CD14-positive monocyte (primary cell): ENCODE measurements around the genes HEPH, AR and FOXO4.

GRCh38 chrX:65700752-65701674, 33.6 kb downstream of the MSN start:
- CAGE, long polyA plus RNA = no peak

GRCh38 chrX:65772768-65773319, 105.4 kb downstream of the MSN start:
- CAGE, long polyA plus RNA = no peak

DNA sequence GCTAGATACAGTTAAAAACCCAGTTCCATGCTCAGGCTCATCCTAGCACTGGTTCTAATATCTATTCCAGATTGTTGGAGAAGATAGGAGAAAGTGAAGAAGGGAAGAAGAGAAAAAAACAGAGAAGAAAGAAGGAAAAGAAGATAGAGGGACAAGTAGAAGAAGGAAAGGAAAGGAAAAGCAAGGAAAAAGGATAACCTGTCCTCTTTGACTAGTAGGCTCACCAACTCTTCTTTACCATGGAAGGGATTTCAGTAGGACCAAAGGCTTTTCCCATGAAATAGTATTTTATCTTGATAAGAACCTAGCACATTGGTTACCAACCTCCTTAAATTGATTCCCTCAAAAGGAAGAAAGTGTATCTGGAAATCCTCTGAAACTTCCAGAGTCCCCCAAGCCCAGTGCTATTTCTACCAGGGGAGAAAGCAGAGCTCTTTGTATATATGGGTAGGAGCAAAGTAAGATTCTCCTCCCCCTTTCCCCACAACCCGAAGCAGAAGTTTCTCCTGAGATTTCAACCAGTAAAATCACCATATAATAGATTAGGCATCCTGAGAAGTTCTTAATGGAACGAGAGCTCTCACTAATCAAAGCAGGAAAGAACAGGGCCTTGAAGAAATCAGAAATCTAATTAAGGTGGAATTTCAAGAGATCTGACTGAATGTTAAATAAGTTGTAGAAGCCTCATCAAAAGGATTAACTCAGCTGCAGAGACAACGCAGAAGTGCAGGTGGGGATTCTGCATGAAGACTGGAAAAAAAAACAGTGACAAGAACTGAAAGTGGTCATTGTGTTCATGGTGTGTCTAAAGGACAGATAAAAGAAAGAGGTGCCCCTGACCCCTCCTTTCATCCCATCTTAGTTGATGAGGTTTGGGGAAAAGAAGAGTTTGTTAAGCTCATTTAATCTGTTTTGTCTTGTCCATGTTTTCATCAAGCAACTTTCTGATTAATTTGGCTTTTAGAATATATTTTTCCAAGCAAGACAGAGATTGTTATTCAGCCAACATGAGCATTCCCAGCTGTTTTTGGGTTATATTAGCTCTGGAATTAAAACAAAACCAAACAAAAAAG, 39.2 kb downstream of the VSIG4 start:
- CAGE, long polyA plus RNA = no peak

DNA sequence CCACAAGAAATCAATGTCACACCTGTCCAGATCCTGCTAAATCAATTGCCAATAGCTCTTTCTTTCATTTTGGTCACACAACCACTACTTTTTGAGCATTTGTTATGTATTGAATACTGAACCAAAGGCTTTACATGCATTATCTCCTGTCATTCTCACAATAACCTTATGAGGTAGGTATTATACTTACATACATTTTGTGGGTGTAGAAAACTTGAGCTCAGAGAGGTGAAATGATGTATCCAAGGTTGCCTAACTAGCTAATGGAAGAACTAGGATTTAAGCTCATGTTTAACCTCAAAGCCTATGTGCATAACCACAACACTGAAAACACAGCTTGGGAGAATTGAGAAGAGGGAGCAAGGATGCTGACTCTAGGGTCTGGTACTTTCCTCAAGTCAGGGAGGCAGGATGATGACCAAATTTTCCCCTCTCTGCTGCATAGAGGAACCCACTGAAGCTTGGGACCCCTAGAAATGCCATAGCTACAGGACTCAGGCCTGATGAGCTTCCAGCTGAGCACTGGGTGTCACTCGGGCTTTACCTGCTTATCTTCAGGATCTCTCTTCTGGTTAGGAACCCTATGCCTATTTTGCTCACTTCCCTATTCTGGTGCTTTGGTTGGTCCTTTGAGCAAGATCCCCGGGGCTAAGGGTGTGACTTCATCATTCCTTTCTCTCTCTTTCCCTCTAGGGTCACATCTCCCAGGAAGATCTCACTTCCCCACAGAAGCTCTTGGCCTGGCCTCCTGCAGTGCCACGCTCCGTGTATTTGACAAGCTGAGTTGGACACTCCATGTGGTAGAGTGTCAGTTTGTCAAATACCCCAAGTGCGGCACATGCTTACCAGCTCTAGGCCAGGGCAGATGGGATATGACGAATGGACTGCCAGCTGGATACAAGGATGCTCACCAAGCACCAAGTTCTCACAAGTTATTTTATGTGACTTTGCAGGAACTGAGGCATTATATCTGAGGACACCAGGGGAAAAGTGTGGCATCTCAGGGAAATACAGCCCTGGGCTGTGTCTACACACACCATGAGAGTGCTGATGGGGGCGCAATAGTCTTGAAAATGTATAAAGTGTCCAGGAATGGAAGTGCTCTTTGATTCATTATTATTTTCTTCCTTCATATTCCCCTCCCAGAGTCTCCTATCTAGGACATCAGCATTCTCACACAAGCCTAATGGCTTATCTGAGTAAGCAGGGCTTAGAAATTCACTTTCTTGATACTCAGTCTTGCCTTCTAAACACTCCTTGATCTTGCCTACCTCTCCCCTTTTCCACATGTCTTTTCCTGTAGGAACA, 21.3 kb downstream of the VSIG4 start:
- CAGE, long polyA plus RNA = no peak

GRCh38 chrX:66163489-66164498, at the start of gene HEPH:
TSS of gene HEPH (plus strand) at chrX:66164247.
- CAGE, long polyA plus RNA = no peak

- CAGE, long polyA plus RNA = no peak
These were observed 303.7 kb upstream of the EDA2R start for GRCh38 chrX:66942590-66942995.

DNA sequence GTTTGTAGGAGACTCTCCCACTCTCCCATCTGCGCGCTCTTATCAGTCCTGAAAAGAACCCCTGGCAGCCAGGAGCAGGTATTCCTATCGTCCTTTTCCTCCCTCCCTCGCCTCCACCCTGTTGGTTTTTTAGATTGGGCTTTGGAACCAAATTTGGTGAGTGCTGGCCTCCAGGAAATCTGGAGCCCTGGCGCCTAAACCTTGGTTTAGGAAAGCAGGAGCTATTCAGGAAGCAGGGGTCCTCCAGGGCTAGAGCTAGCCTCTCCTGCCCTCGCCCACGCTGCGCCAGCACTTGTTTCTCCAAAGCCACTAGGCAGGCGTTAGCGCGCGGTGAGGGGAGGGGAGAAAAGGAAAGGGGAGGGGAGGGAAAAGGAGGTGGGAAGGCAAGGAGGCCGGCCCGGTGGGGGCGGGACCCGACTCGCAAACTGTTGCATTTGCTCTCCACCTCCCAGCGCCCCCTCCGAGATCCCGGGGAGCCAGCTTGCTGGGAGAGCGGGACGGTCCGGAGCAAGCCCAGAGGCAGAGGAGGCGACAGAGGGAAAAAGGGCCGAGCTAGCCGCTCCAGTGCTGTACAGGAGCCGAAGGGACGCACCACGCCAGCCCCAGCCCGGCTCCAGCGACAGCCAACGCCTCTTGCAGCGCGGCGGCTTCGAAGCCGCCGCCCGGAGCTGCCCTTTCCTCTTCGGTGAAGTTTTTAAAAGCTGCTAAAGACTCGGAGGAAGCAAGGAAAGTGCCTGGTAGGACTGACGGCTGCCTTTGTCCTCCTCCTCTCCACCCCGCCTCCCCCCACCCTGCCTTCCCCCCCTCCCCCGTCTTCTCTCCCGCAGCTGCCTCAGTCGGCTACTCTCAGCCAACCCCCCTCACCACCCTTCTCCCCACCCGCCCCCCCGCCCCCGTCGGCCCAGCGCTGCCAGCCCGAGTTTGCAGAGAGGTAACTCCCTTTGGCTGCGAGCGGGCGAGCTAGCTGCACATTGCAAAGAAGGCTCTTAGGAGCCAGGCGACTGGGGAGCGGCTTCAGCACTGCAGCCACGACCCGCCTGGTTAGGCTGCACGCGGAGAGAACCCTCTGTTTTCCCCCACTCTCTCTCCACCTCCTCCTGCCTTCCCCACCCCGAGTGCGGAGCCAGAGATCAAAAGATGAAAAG, at the start of gene AR:
AR (plus strand) TSS at position 451 of the 1,145 bp plus-strand sequence.
- CAGE, long polyA plus RNA = no peak

DNA sequence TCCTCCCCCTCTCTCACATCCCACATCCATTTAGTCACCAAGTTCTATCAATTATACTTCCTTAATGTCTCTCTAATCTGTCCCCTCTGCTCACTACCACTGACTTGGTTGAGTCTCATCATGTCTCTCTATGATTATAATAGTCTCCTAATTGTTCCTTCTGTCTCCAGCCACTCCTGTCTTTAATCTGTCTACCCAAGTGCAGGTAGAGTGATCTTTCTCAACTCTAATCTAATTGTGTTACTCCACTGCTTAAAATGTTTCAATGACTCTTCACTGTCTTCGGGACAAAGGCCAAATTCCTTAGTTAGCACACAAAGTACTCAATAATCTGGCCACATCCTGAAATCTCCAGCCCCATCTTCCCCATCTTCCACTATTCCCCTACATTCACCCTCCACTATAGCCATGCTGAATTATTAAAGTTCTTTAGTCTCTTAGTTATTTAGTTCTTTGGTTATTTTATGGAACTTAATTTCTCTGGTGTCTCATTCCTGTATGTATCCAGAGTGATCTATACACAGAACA, 353.4 kb downstream of the OPHN1 start:
- CAGE, long polyA plus RNA = no peak

- CAGE, long polyA plus RNA = no peak
These were observed 134.4 kb downstream of the OPHN1 start for GRCh38 chrX:68298909-68299294.

GRCh38 chrX:68665505-68665940, 18.1 kb downstream of the STARD8 start:
- CAGE, long polyA plus RNA = no peak

DNA sequence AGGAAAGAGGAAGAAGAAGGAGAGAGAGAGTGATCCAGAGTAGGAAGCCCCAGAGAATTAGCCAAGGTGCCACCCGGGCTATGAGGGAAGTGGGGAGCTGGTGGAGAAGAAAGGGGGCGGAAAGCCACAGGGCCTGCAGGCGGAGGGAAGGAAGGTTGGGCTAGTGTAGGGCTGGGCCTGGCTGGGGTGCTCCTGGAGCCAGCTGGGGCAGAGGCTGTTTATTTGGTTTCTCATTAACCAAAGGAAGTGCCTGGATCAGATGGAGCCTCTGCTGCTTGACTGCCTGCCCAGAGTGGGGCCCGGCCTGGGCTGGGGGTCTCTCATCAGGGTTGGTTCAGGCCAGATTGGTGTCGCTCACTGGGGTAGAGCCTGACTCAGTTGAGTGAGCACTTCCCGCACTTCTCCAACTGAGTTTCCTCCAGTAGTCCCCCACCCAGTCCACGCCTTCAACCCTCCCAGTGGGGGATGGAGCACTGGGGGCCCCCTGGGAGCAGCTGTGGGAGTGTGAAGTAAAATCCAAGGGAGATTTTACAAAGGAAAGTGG, 14.3 kb downstream of the EFNB1 start:
- CAGE, long polyA plus RNA = no peak

DNA sequence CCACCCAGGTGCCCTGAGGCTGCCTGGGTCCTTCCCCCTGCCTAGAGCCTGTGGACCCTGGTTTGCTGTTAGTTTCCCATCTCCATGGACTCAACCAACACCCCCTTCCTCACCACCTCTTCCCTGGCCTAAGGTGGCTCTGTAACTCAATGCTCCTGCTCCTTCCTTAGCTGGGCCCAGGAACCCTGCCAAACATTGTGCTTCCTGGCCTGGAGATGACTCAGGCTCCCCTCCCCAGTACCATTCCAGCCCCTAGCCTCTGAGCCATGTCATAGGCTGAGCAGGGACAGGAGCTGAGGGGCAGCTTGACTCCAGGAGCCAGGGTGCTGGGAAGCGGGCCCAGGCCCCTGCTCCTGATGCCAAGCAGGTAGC, 100.7 kb downstream of the EFNB1 start:
- CAGE, long polyA plus RNA = no peak

DNA sequence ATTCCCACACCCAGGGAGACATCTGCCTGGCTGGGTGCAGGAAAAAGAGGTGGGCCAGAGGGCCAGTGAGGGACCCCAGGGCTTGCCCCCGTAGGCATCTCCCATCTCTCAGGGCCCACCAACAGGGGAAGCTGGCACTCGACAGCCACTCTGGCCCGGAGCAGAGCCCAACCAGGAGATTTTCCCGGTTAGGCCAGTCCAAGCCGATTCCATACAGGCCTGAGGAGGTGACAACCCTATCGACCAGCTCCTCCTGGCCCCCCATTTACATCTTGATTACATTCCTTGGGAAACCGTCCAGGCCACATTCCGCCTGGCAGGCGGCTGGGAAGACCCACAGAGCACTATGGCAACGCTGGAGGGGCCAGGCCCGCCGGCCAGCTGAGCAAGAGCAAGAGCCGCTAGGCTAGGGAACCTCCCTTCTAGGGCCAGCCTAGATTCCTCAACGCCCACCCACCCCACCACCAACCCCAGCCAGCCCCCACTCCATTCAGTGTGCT, 161.1 kb downstream of the EFNB1 start:
- CAGE, long polyA plus RNA = no peak

GRCh38 chrX:69142828-69143111, 22.5 kb downstream of the PJA1 start:
- CAGE, long polyA plus RNA = no peak

GRCh38 chrX:69277863-69278422, 112.7 kb upstream of the PJA1 start:
- CAGE, long polyA plus RNA = no peak

DNA sequence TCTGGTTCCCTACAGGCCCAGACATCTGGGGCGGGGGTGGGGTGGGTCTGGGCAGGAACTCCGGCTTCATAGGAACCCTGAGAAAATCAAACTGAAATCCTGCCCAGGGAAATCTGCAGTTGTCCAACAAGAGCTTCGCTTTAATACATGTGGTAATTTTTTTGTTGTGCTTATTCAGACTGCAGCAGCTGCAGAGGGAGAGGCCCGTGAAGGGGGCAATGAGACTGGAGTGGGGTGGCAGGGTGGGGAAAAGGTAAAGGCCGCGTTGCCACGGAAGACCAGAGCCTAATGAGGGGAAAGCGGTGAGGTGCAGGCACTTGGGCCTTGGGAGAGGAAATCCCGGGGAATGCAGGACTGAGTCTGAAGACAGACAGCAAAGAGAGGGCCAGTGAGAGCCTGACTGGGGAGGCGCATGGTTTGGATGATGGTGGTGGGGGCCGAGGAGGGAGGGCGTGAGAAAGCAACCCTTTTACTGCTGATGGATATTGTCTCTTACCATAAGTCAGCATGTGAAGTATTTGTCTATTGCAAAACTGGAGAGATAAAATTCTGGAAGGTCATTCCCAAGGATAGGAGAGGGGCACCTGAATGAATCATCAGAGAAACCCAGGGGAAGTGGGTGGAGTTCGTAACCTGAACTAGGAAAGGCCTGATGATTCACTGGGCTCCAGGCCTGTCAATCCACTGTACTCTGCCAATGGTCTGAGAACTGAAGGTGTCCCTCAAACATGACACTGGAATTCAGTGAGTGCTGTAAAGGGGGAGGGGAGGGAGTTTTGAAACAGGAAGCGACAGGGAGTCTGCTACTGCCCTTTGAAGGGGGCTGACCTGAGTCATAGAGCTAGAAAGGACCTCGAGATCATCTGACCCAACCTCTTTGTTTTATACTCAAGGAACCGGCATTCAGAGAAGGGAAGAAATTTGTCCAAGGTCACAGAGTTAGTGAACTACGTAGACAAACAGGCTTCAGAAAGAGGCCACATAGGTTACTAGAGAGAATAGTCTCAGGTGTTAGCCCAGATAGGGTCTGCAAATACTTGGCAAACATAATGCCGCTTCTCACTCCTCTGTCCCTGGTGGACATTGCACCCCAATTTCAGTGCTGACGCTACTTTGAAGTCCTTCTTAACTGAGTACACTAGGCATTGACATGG, 52.1 kb downstream of the NALF2 start:
- CAGE, long polyA plus RNA = no peak

DNA sequence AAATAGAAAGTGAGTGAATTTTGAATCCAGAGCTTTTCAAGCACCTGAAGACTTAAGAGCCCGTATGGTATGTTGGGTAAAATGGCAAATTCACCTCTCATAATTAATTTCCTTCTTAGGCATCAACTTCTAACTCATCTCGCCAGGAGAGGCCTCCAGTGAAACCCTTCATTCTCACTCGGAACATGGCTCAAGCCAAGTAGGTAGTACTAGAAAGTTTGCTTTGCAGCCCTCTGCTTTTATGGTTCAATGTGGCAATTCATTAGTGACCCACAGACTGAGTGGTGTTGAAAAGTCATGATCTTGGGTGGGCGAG, 15.4 kb downstream of the IGBP1 start:
- CAGE, long polyA plus RNA = no peak

- CAGE, long polyA plus RNA = no peak
These were observed 524 bp downstream of the SLC7A3 start for GRCh38 chrX:70930302-70930841.

- CAGE, long polyA plus RNA = no peak
These were observed 39.0 kb upstream of the SLC7A3 start for GRCh38 chrX:70969706-70970429.

- CAGE, long polyA plus RNA = no peak
These were observed at the start of gene FOXO4 for GRCh38 chrX:71095514-71096734. TSS of gene FOXO4 (plus strand) at chrX:71095851.